Measurements from ENCODE around the gene ATAD3B.

DNA sequence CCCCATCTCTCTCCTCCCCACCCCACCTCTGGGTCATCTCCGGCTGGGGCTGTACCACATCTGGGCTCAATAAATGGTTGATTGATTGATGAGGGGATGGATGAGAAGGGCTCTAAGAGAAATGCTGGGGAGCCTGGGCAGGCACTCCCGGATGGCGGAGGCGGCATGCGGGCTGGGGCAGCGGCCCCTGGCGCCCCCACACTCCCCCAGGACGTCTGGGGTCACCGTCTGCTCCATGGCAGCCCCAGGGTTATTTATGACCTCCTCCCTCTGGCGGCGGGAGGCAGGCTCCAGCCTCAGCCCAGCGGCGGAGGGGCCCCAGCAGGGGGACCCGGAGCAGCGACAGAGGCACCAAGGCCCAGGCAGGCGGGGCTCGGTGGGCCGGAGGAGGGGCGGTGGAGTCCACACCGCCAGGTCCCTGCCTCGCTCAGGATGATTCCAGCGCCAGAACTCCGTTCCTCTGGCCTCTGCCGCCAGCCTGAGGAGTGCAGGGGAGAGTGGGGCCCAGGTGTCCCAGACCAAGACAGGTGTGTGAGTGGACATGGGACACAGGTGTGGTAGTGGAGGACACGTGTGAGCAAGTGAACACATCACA is 2.7 kb upstream of the SAMD11 start:
- PRO-cap, result no peak
- RAMPAGE, long total RNA, 4 experiments, result no peak in any of the 4 experiments

- PRO-cap, result no peak
- RAMPAGE, long total RNA, 4 experiments, result no peak in any of the 4 experiments
These were observed 17.3 kb downstream of the NOC2L start for GRCh38 chr1:941489-942427.

GRCh38 chr1:1032439-1032867 is 12.5 kb downstream of the AGRN start:
- PRO-cap, result no peak
- RAMPAGE, long total RNA, 4 experiments, result no peak in any of the 4 experiments

DNA sequence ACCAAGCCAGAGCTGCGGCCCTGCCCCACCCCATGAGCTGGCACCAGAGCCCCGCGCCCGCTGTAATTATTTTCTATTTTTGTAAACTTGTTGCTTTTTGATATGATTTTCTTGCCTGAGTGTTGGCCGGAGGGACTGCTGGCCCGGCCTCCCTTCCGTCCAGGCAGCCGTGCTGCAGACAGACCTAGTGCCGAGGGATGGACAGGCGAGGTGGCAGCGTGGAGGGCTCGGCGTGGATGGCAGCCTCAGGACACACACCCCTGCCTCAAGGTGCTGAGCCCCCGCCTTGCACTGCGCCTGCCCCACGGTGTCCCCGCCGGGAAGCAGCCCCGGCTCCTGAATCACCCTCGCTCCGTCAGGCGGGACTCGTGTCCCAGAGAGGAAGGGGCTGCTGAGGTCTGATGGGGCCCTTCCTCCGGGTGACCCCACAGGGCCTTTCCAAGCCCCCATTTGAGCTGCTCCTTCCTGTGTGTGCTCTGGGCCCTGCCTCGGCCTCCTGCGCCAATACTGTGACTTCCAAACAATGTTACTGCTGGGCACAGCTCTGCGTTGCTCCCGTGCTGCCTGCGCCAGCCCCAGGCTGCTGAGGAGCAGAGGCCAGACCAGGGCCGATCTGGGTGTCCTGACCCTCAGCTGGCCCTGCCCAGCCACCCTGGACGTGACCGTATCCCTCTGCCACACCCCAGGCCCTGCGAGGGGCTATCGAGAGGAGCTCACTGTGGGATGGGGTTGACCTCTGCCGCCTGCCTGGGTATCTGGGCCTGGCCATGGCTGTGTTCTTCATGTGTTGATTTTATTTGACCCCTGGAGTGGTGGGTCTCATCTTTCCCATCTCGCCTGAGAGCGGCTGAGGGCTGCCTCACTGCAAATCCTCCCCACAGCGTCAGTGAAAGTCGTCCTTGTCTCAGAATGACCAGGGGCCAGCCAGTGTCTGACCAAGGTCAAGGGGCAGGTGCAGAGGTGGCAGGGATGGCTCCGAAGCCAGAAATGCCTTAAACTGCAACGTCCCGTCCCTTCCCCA is 18.9 kb downstream of the RNF223 start:
- PRO-cap, result no peak
- RAMPAGE, long total RNA, 4 experiments, result no peak in any of the 4 experiments

GRCh38 chr1:1061875-1062482 is 12.1 kb downstream of the RNF223 start:
- PRO-cap, result no peak
- RAMPAGE, long total RNA, 4 experiments, result no peak in any of the 4 experiments

DNA sequence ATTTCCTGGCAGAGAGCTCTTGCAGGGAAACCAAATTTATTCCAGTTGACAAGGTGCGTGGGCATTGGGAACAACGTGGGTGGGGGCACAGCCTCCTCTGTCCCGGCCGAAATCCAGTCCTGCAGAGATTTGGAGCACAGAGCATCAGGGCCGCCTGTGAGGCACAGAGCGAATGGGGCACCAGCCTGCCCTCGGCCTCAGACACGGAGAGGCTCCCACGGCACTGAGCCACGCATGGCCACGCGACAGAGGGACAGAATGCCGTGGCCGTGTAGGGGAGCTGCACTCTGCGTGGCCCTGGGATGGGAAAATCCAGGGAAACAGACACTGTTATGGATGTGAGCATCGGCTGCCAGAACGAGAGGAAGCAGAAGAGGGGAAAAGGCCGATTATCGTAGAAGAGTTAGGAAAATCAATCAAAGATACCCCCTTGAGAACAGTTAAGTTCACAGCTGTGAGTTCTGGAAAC is 13.5 kb upstream of the C1orf159 start:
- PRO-cap, result no peak
- RAMPAGE, long total RNA, 4 experiments, result no peak in any of the 4 experiments

DNA sequence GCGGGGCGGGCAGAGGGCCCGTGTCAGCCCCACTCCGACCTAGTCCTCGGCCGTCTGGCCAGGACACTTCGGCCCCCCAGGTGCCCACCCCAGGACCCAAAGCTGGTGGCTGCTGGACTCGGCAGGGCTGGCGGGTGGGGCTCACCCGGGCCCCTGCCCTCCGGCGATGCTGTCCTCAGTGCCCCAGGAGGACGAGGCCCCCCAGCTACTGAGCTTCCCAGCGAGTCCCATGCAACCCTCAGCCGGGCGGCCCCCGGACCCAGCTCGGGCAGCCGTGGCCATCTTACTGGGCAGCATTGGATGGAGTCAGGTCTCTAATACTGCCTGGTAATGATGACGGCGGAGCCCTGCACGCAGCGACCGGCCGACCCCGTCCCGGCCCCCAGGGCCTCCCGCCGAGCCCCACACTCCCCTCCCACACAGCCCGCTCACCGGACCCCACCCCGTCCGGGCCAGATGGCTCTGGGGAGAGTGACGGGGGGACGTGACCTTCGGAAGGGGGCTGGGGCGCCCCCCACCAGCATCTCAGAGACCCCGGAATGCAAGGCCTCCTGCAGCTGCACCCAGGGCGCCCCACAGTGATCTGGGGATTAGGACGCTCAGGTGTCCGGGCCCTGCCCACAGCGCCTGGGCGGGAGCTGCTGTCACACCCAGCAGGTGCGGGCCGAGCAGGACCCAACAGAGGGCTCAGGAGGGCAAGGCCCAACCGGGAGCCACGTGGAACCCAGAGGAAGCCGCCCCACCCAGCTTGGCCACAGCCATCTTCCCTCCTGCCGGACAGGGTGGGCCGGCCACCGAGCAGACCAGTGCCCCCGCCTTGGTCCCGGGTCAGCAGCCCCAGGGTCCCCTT is 6.6 kb upstream of the TTLL10 start:
- PRO-cap, result no peak
- RAMPAGE, long total RNA, 4 experiments, result no peak in any of the 4 experiments

DNA sequence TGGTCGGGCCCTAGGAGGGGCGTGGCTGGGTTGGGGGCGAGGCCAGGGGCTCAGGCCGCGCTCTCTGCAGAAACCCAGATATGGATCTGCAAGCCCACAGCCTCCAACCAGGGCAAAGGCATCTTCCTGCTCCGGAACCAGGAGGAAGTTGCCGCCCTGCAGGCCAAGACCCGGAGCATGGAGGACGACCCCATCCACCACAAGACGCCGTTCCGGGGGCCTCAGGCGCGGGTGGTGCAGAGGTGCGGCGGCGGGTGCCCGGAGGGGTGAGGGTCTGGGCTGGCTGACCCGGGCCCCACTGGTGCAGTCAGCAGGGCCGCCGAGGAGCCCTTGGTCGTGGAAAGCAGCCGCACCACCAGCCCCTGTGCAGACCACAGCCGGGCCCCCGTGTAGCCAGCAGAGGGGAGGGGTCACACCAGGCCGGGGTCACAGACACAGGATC is 9.1 kb downstream of the TTLL10 start:
- PRO-cap, result no peak
- RAMPAGE, long total RNA, 4 experiments, result no peak in any of the 4 experiments

DNA sequence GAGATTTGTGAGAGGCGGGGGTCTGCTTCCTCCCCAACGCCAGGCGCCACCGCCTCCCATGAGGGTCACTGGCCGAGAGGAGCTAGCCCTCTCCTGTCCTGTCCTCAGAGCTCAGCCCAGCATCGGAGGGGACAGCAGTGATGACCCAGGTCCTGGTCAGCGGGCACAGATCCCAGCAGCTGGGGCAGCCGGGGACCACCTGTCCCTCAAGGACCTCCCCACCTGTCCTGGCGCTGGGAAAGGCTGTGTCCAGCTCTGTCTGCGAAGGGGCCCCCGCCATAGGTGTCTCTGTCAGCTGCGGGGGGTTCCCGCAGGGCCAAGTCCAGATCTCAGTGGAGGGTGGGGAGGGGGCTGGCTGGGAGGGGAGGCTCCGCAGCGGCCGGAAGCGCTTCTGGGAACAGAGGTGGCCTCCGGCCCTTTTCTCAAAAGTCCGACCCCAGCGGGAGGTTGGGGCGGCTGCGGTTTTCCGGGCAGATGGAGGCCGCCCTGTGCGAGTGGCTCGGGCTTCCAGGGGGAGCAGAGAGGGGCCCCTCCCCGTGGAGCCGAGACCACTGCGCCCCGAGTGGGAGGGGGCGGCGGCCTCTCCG is 5.7 kb downstream of the TNFRSF18 start:
- PRO-cap, result no peak
- RAMPAGE, long total RNA, 4 experiments, result no peak in any of the 4 experiments

DNA sequence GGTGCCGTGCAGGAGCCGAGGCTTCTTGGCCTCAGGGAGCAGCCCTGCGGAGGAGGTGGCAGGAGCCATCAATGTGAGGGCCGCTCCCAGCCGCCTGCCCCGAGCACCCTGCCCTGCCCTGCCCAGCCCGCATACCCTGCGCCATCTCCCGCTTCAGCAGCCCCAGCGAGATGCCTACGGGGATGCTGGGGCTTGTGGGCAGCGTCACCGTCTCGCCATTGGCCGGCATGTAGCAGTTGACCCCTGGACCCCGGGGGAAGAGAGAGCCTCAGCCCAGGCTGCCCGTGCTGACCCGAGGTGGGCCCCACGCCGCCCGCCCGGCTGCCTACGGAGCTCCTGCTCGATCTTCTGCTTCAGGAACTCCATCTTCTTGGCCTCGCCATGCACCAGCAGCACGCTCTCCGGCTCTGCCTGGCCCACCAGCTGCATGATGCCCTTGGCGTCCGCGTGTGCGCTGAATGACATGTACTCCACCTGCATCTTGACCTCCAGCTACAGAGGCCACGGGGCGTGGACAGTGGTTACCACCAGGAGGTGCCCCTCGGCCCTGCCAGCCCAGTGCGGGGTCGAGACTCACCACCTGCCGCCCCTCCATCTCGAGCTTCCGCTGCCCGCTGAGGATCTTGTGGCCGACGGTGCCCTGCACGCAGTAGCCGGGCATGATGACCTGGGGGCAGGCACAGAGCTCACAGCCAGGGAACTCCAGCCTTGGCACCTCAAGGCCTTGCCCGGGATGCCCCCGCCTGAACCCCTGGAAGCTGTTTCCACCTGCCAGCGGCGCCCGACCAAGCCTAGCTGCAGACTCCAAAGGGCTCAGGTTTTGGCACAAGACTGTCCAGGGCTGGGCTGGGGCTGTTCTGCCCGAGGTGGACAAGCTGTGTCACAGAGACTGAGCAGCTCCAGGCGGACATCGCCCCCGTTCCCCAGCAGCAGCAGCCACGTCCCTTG is 4.3 kb downstream of the PUSL1 start:
- PRO-cap, result no peak
- RAMPAGE, long total RNA, 4 experiments, result no peak in any of the 4 experiments

GRCh38 chr1:1332263-1333432 is 1.6 kb downstream of the TAS1R3 start:
- PRO-cap, result no peak
- RAMPAGE, long total RNA, 4 experiments, result no peak in any of the 4 experiments

DNA sequence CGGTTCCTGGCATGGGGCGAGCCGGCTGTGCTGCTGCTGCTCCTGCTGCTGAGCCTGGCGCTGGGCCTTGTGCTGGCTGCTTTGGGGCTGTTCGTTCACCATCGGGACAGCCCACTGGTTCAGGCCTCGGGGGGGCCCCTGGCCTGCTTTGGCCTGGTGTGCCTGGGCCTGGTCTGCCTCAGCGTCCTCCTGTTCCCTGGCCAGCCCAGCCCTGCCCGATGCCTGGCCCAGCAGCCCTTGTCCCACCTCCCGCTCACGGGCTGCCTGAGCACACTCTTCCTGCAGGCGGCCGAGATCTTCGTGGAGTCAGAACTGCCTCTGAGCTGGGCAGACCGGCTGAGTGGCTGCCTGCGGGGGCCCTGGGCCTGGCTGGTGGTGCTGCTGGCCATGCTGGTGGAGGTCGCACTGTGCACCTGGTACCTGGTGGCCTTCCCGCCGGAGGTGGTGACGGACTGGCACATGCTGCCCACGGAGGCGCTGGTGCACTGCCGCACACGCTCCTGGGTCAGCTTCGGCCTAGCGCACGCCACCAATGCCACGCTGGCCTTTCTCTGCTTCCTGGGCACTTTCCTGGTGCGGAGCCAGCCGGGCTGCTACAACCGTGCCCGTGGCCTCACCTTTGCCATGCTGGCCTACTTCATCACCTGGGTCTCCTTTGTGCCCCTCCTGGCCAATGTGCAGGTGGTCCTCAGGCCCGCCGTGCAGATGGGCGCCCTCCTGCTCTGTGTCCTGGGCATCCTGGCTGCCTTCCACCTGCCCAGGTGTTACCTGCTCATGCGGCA is 2.7 kb downstream of the TAS1R3 start:
- PRO-cap, result no peak
- RAMPAGE, long total RNA, 4 experiments, result no peak in any of the 4 experiments

DNA sequence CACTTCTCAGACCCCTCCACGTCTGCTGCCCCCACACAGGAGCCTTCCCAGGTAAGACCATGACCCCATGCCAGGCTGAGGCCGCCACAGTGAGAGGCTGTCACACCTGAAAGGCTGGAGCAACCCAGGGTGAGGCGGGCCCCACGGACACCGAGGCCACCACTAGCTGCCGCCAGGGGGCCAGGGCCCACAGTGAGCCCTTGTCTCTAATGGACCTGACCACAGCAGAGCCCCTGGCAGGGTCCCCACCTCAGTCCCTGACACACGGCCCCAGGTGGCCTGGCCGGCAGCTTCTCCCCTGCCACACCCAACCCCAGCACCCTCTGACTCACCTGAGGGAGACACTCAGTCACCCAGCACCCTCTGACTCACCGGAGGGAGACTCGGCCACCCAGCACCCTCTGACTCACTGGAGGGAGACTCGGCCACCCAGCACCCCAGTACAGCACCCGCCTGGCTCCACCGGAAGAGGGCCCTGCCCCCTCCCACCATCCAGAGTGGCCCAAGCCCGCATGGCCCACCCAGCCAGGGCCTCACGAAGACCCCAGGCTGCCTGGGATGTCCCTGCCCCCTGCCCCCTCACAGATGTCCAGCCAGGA is 4.5 kb downstream of the DVL1 start:
- PRO-cap, result no peak
- RAMPAGE, long total RNA, 4 experiments, result no peak in any of the 4 experiments

DNA sequence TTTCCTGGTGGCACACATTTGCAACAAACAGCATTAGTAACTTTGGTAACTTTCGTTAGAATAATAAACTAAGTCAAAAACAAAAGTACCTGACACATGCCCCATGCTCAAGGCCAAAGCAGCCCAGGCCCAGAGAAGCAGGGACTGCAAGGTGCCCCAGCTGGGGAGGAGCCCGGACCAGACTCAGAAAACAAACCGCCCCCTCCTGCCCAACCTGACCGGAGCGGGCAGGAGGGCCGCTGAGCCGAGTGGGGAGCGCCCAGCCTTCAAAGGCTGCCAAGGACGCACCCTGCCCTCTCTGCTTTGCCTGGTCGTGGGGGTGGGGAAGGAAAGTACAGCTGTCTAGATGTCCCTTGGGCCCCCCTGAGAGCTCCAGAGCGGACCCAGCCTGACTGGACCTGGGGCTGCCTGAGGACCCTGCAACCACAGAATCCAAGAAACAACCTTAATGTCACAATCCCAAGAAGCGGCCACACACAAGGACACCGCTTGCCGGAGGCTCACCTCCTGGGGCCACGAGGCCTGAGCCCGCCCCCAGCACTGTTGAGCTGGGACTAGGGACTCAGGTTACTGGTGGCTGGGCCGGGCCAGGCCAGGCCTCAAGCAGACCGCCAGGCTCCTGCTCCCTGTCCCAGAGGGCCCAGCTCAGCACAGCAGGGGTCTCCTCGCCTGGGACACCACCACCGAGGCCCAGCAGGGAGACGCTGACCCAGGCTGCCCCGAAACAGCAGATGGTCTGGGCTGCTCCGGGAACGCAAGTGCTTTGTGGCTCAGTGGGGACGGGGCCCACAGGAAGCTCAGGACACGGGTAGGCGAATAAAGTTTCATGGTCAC is 1.5 kb downstream of the DVL1 start:
- PRO-cap, result no peak
- RAMPAGE, long total RNA, 4 experiments, result no peak in any of the 4 experiments

DNA sequence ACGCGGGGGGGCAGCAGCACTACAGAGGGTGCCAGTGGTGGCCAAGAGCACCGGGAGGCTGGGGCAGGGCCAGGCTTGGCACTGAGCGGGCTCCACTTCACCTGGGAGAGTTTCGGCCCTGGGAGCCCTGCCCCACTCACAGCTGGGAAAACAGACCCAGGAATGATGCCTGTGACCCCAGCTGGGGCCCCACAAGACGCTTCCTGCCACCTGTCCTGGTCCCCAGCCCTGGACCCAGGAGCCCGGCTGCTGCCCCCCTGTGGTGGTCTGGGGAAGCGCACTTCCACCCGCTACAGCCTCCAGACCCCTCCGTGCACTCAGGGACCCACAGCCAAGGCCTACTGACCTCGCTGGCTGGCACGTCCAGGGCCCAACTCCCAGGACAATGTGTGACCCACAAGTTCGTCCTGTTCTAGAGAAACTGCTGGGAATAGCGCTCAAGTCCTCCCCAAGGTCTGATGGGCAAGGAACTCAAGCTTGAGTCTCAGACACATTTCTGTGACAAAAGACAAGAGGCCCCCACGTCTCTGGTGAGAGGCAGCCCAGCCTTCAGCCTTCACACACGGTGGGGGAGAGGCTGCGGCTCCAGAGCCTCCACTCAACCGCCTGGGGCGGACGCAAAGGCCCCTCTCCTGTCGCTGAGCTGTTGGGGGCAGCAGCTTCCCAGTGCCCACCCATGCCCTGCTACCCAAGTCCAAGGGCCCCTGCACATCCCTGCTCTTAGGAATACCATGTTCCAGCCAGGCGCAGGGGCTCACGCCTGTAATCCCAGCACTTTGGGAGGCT is 2.8 kb downstream of the AURKAIP1 start:
- PRO-cap, result no peak
- RAMPAGE, long total RNA, 4 experiments, result no peak in any of the 4 experiments

- PRO-cap, result no peak
- RAMPAGE, long total RNA, 4 experiments, result no peak in any of the 4 experiments
These were observed 12.0 kb downstream of the CCNL2 start for GRCh38 chr1:1386984-1387680.

DNA sequence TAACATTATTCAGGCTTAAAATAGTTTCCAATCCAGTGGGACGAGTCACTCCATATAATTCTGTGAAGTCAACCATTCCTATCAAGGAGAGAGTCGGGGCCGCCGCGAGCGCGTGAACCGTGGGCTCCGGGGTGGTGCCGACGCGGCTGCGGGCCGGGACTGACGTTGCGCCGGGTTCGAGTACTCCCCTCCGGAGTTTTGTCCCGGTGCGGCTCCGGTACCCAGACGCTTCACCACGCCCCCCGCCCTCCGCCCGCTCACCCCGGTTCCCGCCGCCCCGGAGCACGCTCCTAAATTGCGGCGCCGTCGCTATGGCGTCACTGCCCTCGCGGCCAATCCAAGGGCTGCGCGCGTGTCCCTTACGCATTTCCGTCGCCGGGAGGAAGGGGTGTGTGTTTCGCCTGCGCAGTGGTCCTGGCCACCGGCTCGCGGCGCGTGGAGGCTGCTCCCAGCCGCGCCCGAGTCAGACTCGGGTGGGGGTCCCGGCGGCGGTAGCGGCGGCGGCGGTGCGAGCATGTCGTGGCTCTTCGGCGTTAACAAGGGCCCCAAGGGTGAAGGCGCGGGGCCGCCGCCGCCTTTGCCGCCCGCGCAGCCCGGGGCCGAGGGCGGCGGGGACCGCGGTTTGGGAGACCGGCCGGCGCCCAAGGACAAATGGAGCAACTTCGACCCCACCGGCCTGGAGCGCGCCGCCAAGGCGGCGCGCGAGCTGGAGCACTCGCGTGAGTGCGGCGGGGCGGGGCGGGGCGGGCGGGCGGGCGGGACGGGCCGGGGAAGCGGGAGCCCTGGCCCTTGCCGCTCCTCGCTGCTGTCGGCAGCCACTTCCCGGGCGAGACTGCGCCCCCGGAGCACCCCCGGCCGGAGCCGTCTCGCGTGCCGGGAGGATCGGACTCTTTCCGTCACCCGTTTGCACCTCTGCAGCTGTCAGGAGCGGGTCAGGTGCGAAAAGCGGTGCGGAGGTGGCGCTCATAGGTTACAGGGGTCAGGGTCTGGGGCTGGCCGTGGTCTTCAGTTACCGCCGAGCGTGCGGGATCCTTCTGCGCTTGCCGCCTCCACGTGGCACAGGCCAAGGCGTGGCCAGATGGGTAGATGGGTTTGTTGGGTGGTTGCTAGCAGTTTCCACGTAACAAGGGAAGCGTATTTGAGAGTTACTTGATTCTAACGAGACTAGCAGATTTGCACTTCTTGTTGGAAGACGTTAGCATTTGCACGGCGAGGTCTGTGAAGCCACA is at the start of gene ATAD3B:
Gene ATAD3B, plus strand, starts transcription at position 395 of the 1,229 bp plus-strand sequence.
- PRO-cap, result no peak
- RAMPAGE, long total RNA, 4 experiments, result no peak in any of the 4 experiments

- PRO-cap, result no peak
- RAMPAGE, long total RNA, 4 experiments, result no peak in any of the 4 experiments
These were observed 696 bp upstream of the ATAD3A start for GRCh38 chr1:1511305-1511626.

DNA sequence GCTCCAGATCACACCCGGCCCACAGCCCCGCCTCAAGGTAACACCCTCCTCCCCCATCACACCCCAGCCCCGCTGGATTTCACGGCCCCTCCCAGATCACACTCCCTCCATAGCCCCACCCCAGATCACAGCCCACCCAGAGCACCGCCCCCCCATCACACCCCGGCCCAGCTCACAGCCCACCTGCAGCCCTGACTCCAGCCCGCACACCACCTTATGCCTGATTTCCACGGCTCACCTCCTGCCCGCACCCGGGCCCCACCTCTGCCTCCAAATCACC is 2.2 kb upstream of the MMP23B start:
- PRO-cap, result no peak
- RAMPAGE, long total RNA, 4 experiments, result no peak in any of the 4 experiments

GRCh38 chr1:1646512-1647015 is 12.2 kb downstream of the CDK11B start:
- PRO-cap, result no peak
- RAMPAGE, long total RNA, 4 experiments, result no peak in any of the 4 experiments